Transverse colon (tissue), 4 donors: Measurements from ENCODE around the gene ORC6.

DNA sequence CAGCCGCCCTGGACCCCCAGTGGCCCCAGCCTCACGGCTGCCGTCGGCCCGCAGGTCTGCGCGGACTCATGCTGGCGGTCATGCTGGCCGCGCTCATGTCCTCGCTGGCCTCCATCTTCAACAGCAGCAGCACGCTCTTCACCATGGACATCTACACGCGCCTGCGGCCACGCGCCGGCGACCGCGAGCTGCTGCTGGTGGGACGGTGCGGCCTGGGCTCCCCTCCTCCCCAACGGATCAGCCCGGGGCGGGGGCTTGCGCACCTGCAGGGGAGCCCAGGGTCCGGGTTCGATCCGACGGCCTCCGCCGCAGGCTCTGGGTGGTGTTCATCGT, 5.6 kb downstream of the SLC5A2 start:
- PRO-cap, result no peak
- RAMPAGE, long total RNA, 4 experiments, result no peak in any of the 4 experiments

DNA sequence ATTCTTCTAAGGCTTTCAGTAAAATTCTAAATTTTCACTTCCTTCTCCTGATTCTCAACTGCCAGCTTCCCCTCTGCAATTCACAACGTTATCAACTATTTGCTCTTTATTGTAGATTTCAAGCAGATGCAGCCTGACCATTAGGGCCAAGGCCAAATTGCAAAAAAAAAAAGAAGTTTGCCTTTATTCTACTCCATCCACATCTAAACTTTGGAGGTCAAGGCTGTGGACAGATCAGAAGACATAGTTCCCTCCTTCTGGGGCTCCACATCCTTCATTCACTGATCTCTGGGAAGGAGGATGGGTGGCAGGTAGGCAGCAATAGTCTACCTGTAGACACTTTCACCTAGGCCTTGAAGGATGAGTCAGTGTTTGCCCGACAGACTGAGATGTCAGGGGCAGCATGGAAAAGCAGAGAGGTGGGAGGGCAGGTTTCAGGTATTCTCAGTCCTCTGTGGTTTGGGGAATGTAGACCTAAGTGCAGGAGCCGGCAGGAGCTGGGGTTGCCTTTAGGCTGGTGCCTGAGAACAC, 11.4 kb upstream of the KRBOX5 start:
- PRO-cap, result no peak
- RAMPAGE, long total RNA, 4 experiments, result start-site peak on the plus strand in 1 of 4 experiments, centred at position 175 of the sequence, 5 reads per replicate

- PRO-cap, result no peak
- RAMPAGE, long total RNA, 4 experiments, result start-site peak on the plus strand in 1 of 4 experiments, at chr16:31711264-31711834 at its widest, 8 reads per replicate
Observed at GRCh38 chr16:31711273-31711848, 1.7 kb upstream of the KRBOX5 start.

- PRO-cap, result no peak
- RAMPAGE, long total RNA, 4 experiments, result no peak in any of the 4 experiments
Observed at GRCh38 chr16:35082500-35082789, 1623.0 kb downstream of the TP53TG3F start.

DNA sequence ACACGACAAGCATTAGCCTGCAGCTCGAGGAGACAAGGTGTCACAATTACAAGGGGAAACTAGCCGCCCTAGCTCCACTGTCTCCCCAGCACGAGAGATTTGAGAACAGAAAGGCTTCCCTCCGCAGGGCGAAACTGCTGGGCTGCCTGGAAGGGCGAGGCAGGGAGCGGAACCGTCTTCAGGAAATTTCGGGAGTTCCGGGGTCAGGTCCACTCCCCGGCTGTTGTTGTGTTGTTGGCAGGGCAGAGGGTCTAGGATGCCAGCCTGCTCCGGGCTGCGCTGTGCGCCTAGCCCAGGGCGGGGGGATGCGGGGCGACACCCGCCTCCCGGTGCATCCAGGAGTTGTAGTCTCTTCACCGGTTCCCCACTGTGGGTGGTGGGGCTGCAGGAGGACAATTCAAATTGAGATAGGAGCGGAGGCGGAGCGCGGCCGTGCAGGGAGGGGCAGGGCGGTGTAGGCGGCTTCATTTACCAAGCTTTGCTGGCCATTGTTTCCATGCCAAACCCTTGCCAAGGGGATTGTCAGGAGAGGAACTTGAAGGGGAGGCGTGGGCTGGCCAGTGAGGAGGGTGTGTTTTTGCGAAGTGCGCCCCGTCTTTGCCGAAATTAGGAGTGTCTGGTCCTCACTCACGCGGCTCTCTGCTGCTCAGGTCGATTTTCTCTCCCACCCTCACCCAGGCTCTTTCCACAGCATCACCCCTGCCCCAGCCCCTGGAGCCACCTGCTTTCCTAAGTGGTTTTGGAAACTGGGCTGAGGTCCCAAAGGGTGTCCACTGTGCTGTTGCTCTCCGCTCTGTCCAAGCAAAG, 2047.5 kb downstream of the TP53TG3F start:
- PRO-cap, result no peak
- RAMPAGE, long total RNA, 4 experiments, result no peak in any of the 4 experiments

DNA sequence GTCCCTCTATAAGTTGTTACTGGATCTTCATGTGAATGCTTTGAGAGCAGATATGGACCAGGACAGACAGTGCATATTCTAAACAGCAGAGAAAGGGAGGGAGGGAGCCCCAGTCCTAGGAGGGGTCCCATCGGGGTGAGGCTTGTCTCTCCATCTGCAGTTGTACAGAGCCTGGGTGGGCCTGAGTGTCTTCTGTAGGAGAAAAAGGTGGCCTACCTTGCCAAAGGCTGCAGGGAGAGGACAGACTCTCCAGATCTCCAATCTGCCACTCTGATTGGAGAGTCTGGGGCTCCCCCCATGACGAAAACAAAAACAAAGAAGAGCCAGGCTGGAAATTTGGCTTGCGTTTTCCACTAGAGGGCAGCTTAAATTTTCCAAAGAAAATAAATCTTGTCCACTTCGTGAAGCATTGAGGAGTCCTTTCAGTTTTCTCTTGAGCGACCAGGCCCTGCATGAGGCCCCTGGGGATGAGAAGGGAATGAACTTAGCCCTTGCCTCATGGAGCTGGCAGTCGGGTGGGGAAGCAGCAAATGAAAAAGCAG, 8.1 kb upstream of the SHCBP1 start:
- PRO-cap, result no peak
- RAMPAGE, long total RNA, 4 experiments, result no peak in any of the 4 experiments

GRCh38 chr16:46637845-46638061, 16.6 kb upstream of the SHCBP1 start:
- PRO-cap, result no peak
- RAMPAGE, long total RNA, 4 experiments, result no peak in any of the 4 experiments

DNA sequence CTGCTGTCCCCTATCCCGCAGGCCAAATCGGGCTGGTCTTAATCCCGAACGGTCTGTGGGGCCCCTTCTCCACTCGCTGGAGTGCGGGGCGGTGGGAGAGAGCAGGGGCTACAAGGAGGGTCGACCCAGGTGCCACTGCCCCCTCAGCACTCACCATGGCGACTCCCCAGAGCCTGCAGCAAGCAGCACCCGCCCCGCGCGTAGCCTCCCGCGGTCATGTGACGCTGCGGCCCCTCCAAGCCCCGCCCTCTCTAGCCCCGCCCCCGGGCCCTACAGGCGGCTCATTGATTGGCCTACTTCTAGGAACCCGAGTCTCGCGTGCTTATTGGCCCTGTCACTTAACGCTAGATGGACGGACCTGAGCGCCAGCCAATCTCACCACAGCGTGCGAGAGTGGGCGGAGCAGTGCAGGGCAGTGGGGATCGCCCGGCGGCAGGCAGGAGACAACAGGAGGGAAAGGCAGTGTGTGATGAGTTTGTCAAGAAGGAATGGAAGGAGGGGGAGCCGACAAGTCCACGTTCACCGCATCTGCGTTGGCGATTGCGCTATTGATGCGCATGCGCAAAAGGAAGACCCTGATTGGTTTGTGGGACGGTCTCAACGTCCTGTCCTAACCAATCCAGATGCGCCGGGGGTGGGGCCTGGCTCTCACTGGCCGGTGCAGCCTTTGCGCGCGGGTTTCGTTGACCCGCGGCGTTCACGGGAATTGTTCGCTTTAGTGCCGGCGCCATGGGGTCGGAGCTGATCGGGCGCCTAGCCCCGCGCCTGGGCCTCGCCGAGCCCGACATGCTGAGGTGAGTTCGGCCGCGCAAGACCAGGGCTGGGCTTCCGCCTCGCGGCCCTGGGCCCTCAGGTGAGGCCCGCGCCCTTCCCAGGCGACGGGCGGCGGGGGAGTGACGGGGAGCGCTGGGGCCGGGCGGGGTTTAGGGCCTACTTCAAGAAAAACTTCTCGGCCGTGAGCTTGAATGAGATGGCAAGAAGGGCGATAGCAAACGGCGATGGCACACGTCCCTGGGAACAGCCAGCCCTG, at the start of gene ORC6:
ORC6 (plus strand) TSS at position 683 of the 1,030 bp plus-strand sequence.
- PRO-cap, result bidirectional peak, plus-strand start at position 481 of the sequence, minus-strand start at position 202 of the sequence; bidirectional peak, plus-strand start at position 706 of the sequence, minus-strand start at position 530 of the sequence; unidirectional peak, plus-strand start at position 964 of the sequence
- RAMPAGE, long total RNA, 4 experiments, result start-site peak on the plus strand in 2 of 4 experiments, centred at positions 685 to 692 of the sequence, 26 to 36 reads per replicate; start-site peak on the minus strand in 4 of 4 experiments, centred at positions 176 to 185 of the sequence, 54 to 1,602 reads per replicate

DNA sequence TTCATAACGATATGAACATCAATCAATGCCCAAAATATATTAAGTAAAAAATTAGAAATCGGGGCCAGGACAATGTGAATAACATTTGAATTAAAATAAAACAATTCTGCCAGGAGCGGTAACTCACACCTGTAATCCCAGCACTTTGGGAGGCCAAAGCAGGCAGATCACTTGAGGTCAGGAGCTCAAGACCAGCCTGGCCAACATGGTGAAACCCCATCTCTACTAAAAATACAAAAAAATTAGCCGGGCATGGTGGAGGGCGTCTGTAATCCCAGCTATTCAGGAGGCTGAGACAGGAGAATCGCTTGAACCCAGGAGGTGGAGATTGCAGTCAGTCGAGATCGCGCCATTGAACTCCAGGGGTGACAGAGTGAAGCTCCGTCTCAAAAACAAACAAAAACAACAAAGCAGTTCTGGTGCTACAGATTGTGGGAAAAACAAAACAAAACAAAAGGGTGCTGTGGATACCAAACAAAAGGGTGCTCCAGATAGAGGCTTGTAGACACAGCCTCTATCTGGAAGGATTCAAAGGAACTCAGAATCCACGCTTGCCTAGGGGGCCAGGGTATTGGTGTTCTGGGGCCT, 2.7 kb downstream of the MYLK3 start:
- PRO-cap, result no peak
- RAMPAGE, long total RNA, 4 experiments, result no peak in any of the 4 experiments

GRCh38 chr16:46756357-46757221, 8.4 kb upstream of the MYLK3 start:
- PRO-cap, result no peak
- RAMPAGE, long total RNA, 4 experiments, result no peak in any of the 4 experiments

GRCh38 chr16:46757227-46758256, 9.4 kb upstream of the MYLK3 start:
- PRO-cap, result no peak
- RAMPAGE, long total RNA, 4 experiments, result no peak in any of the 4 experiments

- PRO-cap, result no peak
- RAMPAGE, long total RNA, 4 experiments, result no peak in any of the 4 experiments
Observed at GRCh38 chr16:46761785-46762188, 13.6 kb upstream of the MYLK3 start.

DNA sequence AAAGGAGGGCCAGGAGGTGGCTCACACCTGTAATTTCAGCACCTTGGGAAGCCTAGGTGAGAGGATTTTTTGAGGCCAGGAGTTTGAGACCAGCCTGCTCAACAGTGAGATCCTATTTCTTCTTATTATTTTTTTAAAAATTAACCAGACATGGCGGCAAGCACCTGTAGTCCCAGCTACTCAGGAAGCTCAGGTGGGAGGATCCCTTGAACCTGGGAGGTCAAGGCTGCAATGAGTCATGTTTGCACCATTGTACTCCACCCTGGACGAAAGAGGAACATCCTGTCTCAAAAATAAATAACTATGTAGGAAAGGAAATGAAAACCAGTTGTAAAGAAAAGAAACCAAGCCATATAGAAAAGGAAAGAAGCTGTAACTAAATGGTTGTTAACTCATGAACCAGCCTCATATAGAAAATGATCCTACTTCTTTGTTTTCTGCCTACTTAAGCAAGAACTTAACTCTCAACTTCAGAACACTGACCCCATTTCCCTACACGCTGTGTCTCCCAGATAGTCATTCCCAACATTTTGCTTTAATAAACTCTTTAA, 19.8 kb upstream of the GPT2 start:
- PRO-cap, result no peak
- RAMPAGE, long total RNA, 4 experiments, result no peak in any of the 4 experiments

GRCh38 chr16:46876270-46876800, 7.8 kb upstream of the GPT2 start:
- PRO-cap, result no peak
- RAMPAGE, long total RNA, 4 experiments, result no peak in any of the 4 experiments

DNA sequence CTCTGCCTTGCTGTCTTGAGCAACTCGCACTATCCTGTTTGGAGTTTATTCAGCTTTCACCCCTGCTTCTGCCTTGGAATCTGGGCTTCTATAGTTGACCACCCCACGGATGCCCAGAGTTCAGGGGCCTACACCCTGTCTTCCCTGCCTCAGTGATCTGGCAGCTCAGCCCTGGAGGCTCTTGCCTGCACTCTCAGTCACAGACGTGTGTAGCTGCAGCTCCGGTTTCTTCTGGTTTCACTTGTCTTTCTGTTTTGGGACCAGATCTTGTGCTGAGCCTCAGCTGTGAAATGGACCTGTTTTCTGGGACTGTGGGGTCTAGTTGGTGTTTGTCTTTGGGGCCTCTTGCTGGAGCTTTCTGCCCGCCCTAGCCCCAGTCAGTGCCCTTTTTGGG, 5.8 kb downstream of the GPT2 start:
- PRO-cap, result no peak
- RAMPAGE, long total RNA, 4 experiments, result no peak in any of the 4 experiments

GRCh38 chr16:46928893-46929672, 44.4 kb downstream of the DNAJA2 start:
- PRO-cap, result no peak
- RAMPAGE, long total RNA, 4 experiments, result start-site peak on the plus strand in 2 of 4 experiments, at chr16:46929285-46929622 at its widest, 8 to 9 reads per replicate

- PRO-cap, result no peak
- RAMPAGE, long total RNA, 4 experiments, result start-site peak on the plus strand in 1 of 4 experiments, at chr16:46930277-46930332 at its widest, 14 reads per replicate
Observed at GRCh38 chr16:46929853-46930455, 43.5 kb downstream of the DNAJA2 start.

DNA sequence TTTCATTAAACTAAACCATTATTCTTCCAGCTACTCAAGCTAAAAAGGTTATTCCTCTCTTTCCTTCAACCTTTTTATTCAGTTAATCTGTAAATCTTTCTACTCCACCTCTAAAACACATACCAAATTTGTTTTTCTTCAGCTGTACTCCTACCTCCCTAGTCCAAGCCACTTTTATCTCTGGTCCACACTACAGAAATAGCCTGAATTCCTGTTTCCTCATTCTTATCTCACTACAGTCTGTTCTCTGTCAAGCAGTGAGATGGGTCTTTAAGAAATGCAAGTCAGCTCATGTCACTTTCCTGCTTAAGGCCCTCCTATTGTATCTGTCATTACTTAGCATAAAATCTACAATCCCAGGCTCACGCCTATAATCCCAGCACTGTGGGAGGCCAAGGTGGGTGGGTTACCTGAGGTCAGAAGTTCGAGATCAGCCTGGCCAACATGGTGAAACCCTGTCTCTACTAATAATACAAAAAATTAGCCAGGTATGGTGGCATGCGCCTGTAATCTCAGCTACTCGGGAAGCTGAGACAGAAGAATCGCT, 7.0 kb downstream of the PHKB start:
- PRO-cap, result no peak
- RAMPAGE, long total RNA, 4 experiments, result no peak in any of the 4 experiments

GRCh38 chr16:47663493-47663938, 202.4 kb downstream of the PHKB start:
- PRO-cap, result no peak
- RAMPAGE, long total RNA, 4 experiments, result no peak in any of the 4 experiments

GRCh38 chr16:48204144-48205044, 39.7 kb upstream of the LONP2 start:
- PRO-cap, result no peak
- RAMPAGE, long total RNA, 4 experiments, result no peak in any of the 4 experiments